ENCODE data around the genes LXN and B3GALNT1.

GRCh38 chr3:158336930-158337335, 227.0 kb downstream of the RSRC1 start:
- PRO-cap, 7 experiments: no peak in any of the 7 experiments
- RAMPAGE, long total RNA, 2 experiments: no peak in any of the 2 experiments

GRCh38 chr3:158672209-158673339, at the start of gene LXN:
LXN (minus strand) TSS chr3:158672648.
- PRO-cap, 7 experiments: peak in 7 of 7 experiments; most common plus-strand start chr3:158672609 (in 1); most common minus-strand start chr3:158672644 (in 5)
- RAMPAGE, long total RNA, 2 experiments: start-site peak on the minus strand in 2 of 2 experiments, at chr3:158672575-158672726 at its widest, 3,164 to 3,218 reads per replicate

DNA sequence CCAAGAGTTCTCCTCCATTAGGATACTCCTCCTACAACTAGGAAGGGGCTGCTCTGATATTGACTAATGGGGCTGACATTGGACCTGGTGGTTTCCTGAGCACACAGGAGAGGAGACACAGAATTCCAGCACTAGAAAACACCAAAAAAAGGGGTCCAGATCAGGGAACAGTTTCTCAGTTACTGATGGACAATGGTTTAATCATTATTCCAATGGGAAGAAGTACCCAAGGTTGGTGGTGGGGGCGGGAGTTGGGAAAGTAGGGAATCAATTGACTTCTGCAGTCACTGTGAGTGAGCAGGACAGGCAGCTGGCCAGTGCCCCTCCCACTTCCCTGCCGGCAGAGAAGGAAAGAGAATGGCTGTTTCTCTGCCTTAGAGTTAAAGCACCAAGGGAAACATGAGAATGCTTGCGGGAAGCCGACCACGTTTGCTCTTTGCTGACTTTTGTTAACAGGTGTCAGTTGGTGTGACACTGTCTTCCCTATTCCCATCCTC, 33.6 kb upstream of the MFSD1 start:
- PRO-cap, 7 experiments: no peak in any of the 7 experiments
- RAMPAGE, long total RNA, 2 experiments: no peak in any of the 2 experiments

GRCh38 chr3:159604196-159604395, 331.1 kb downstream of the IQCJ-SCHIP1 start:
- PRO-cap, 7 experiments: no peak in any of the 7 experiments
- RAMPAGE, long total RNA, 2 experiments: no peak in any of the 2 experiments

DNA sequence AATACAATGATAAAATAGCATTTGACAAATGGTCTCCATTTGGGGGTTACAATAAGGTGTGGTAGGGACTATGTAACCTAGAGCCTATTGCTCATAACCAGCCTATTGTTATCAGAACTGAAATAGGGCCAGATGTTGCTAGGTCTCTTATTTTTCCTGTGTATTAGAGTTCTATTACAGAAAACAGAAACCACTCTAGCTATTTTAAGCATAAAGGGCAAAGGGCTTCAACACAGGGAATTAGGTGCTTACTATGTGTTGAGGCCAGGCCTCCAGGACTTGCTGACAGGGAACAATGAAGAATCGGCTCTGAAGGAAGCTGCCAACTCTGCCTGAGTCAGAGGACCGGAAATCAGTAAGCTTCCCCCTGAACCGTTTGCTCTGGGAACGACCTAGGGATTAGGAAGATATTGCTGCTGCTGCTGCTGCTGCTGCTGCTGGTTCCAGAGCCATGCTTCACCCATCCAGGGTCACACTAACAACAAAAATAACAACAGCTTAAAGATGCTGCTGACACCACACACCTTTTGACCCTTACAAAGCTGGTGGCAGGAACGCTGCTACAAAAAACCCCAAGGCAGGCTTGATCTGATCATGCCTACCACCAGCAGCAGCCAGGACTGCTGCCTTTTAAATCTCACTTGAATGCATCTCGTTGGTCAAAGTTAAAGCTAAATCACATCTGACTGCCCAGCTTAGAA, 438.6 kb downstream of the IQCJ-SCHIP1 start:
- PRO-cap, 7 experiments: no peak in any of the 7 experiments
- RAMPAGE, long total RNA, 2 experiments: no peak in any of the 2 experiments

- PRO-cap, 7 experiments: no peak in any of the 7 experiments
- RAMPAGE, long total RNA, 2 experiments: no peak in any of the 2 experiments
Measured at GRCh38 chr3:159790131-159790511, 435.1 kb upstream of the C3orf80 start.

DNA sequence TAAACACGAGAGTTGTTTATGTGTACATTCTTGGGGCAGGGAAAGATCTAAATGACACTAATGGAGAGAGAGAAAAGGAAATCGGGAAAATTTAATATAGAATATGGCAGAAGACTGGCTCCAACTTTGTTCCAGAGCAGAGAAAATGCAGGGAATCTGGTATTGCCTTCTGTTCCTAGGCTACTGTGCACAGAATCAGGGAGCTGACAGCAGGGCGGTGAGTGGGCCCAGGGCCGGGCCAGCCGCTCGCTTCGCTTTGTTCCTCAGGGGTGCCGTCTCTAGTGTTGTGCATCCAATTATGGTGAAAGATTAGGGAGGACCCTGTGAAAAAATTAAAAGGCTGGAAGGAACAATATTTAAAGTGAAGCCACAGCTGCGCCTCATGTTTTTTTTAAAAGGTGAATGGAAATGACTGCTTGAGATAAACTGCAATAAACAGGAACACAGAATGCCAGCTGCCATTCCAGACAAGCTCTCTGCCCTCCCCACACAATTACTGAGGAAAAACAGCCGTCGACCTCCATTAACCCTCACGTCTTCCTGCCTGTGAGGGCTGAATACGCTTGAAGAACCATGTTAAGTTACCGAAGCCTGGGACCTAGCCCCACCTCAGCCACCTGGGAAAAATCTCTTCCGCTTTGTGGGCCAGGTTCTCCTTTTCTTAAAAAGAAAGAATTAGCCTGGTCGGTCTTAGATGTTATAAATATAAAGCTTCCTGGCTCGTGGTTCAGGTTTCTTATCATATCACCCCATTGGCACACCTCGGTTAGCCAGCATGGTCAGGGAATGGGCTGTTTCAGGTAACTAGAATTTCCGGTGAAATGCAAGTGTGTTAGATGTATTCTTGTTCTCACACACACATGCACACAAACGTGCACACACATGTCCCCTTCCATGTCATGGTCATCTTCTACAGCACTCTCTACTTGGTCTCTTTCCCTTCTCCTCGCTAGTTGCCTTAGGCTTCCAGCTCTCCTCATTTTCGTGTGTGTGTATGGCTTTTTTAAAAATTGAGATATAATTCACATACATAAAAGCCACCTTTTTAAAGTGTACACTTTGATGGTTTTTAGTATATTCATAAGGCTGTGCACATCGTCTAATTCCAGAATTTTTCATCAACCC, 368.4 kb upstream of the C3orf80 start:
- PRO-cap, 7 experiments: no peak in any of the 7 experiments
- RAMPAGE, long total RNA, 2 experiments: no peak in any of the 2 experiments

GRCh38 chr3:159881465-159882429, 343.5 kb upstream of the C3orf80 start:
- PRO-cap, 7 experiments: peak in 1 of 7 experiments; most common minus-strand start chr3:159881982 (in 1)
- RAMPAGE, long total RNA, 2 experiments: no peak in any of the 2 experiments

DNA sequence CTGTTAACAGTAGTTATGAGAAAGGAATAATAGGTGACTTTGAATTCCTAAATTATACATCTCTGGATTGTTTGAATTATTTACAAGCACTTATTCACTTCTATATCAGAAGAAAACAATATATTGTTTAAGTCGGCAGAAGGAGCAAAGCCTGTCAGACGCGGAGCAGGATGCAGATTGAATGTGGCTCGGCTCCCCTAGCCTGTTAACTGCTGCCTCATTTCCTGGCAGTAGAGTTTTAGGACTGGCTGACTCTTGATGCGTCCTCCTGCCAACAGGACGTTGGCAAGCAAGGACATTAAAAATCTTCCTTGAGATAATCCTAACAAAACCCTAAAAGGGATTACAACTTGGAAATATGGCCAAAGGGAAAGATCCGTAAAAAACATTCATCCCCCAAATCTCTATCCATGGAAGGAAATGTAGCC, 44.8 kb upstream of the C3orf80 start:
- PRO-cap, 7 experiments: peak in 1 of 7 experiments; most common minus-strand start position 214 of the sequence (in 1)
- RAMPAGE, long total RNA, 2 experiments: no peak in any of the 2 experiments

DNA sequence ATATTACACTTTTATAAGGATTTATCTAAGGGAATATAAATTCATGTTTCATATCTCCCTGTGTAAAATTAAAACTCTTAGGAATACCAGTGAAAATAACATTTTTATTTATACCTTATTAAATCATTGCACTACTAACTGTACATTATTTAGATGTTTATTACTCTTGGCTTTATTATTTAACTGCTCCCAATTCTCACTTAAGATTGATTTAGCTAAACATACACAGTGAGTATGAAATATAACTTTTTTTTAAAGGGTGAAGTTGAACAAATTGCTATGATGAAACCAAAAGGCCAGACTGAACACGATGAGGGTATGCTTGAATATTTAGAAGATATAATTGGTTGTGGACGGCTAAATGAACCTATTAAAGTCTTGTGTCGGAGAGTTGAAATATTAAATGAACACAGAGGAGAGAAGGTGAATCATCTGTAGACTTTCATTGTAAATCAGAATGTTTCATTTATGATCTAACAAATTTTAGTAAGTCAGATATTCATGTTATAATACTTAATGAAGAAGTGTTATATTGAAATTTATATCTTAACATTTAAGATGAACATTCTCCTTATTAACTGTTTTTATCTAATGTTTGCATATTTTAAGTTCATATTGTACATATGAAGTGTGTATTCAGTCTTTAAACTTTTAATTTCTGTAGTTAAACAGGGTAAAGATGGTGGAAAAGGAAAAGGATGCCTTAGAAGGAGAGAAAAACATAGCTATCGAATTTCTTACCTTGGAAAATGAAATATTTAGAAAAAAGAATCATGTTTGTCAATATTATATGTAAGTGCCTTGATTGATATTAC, 12.4 kb downstream of the SMC4 start:
- PRO-cap, 7 experiments: no peak in any of the 7 experiments
- RAMPAGE, long total RNA, 2 experiments: no peak in any of the 2 experiments

DNA sequence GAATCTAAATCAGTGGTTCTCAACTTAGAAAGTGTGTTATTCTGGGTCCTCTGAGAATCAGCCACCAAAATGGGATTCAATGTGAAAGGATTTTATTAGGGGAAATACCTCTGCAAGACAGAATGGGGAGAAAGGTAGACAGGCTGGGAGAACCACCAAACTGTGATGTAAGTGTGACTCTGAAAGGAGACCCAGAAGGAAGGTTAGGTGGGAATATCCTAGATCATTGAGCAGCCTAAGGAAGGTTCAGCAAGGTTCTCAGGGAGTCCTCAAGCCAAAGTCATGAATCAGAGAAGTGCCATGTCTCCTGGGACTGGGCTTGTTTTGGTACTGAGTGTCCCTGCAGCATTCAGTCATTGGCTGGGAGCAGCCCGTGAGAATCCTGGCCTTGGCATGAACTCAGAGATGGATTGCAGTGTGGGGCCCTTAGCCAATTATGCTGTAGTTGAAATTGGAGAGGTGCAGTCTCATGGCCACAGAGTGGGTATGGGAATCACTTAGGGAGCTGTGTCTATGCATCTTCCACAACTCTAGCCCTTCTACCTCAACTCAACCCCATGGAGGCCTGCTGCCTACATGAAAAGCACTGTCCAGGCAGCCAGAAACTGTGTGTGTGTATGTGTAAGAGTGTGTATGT, 17.0 kb upstream of the PPM1L start:
- PRO-cap, 7 experiments: peak in 1 of 7 experiments; most common plus-strand start position 476 of the sequence (in 1); most common minus-strand start position 284 of the sequence (in 1)
- RAMPAGE, long total RNA, 2 experiments: no peak in any of the 2 experiments

DNA sequence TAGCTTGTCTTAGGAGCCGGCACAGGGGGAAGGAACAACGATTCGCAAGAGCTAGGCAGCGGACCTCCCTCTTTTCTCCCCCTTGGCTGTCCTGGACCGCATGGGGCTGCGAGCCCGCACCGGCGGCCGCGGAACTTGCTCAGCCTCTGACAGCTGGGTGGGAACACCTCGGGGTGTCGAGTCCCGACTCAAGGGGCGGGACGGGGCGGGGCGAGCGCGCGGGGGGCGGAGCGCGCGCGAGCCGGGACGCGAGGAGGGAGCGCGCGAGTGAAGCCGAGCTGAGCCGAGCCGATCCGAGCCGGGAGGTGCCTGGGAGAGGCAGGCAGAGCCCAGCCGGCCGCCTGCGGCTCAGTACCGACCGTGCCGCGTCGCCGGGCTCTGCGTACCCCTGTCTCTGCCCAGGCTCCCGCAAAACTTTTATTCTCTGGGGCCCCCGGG, 708 bp upstream of the PPM1L start:
- PRO-cap, 7 experiments: peak in 7 of 7 experiments; most common plus-strand start position 303 of the sequence (in 4); most common minus-strand start position 148 of the sequence (in 7)
- RAMPAGE, long total RNA, 2 experiments: no peak in any of the 2 experiments

DNA sequence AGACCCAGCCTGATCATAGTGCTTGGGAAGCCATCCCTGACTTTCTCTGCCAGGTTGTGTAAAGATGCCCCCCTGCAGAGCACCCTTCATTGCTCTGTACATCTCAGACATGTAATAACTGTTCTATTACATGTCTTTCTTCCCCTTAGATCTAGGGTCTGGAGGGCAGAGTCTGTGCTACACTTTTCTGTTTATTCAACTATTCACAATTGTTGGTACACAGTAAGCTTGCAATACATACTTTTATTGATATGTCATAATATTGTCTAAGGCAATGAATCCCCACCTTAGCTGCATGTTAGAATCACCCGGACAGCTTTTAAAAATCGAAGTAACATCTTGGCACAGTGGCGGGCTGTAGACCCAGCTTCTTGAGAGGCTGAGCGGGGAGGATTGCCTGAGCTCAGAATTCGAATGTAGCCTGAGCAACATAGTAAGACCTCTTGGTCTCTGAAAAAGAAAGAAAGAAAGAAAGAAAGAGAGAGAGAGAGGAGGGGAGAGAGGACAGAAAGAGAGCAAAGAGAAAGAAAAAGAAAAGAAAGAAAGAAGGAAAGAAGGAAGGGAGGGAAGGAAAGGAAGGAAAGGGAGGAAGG, 50.4 kb downstream of the PPM1L start:
- PRO-cap, 7 experiments: no peak in any of the 7 experiments
- RAMPAGE, long total RNA, 2 experiments: no peak in any of the 2 experiments

DNA sequence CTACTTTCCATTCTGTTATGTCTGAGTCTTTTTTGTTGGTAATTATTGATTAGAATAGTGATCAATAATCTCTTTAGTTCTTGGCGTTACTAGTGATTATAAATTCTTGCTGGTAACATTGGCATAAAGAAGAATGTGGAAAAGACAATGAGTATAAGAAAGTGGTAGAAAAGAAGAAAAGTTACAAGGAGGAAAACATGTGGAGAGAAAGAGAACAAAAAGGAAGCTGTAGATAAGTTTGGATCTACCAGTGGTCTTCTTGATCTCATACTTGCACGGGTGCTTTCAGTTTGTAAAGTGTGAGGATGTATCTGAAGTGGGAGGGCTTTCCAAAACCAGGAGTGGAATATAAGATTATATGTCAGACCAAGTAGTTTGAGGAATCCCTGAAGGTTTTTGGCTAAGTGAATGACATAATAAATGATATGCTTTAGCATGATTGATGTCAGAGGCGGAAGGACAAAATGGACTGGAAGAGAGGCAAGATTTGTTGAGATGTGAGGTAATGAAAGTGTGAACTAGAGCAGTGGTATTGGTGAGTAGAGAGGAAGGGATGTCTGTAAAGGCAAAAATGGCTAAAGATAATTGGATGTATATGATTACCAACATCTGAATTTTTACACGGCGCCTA, 61.0 kb downstream of the PPM1L start:
- PRO-cap, 7 experiments: no peak in any of the 7 experiments
- RAMPAGE, long total RNA, 2 experiments: no peak in any of the 2 experiments

GRCh38 chr3:160837515-160838026, 81.5 kb downstream of the PPM1L start:
- PRO-cap, 7 experiments: no peak in any of the 7 experiments
- RAMPAGE, long total RNA, 2 experiments: no peak in any of the 2 experiments

DNA sequence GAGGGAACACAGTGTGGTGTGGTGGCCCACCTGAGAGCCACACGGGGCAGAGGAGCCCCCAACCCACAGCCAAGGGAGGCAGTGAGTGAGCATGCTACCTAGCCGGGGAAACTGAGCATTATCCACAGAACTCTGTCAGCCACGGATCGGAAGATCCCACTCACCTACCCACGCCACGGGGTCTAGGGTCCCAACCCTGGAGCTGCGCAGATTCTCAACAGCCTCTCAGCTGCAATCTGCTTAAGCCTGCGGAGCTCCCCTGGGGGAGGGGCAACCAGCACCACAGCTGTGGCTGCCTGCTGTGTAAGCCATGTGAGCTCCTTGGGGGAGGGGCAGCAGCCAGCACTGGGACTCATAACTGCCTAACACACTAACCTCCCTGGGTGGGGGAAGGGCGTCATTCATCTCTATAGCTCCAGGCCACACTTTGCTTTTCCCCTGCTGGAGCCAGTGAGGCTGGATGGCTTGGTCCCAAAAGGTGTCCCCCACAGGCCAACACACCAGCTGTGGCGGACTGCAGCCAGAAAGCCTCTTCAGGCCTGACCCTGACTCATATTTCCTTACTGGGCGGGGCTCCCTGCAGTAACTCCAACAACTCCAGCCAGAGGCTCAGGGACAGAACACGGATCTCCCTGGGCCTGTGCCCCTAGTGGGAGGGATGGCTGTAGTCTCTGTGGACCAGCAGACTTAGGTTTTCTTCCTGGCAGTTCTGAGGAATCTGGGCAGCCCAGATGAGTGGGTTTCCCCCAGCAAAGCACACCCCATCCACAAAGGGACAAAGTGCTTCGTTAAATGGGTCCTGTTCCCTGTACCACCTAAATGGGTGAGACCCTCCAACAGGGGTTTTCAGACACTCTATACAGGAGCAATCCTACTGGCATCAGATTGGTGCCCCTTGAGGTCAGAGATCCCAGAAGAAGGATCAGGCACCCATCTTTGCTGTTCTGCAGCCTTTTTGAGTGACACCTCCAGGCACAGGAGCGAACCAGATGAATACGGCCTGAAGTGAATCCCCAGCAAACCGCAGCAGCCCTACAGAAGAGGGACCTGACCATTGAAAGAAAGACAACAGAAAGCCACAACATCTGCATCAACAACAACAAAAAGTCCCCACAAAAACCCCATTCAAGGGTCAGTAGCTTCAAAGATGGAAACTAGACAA, 129.9 kb downstream of the PPM1L start:
- PRO-cap, 7 experiments: no peak in any of the 7 experiments
- RAMPAGE, long total RNA, 2 experiments: no peak in any of the 2 experiments

- PRO-cap, 7 experiments: no peak in any of the 7 experiments
- RAMPAGE, long total RNA, 2 experiments: no peak in any of the 2 experiments
Measured at GRCh38 chr3:160980258-160980710, 124.9 kb downstream of the B3GALNT1 start.

DNA sequence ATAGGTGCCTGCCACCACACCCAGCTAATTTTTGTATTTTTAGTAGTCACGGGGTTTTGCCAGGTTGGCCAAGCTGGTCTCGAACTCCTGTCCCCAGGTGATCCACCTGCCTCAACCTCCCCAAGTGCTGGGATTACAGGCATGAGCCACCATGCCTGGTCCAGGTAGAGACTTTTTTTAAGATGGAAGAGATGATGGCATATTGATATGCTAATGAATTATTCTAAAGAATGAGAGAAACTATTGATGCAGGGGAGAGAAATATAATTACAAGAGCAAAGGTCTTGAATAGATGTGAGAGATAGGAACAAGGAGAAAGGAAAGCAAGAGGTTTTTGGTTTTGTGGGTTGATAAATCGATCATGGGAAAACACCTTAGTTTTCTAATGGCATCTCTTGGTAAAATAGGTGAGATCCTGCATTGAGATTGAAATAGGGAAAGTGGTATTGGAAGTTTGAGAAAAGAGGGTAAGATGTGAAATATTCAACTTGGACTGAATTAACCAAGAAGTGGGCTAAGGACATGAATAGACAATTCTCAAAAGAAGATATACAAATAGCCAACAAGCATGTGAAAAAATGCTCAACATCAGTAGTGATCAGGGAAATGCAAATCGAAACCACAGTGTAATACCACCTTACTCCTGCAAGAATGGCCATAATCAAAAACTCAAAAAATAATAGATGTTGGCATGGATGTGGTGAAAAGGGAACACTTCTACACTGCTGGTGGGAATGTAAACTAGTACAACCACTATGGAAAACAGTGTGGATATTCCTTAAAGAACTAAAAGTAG, 109.5 kb downstream of the B3GALNT1 start:
- PRO-cap, 7 experiments: no peak in any of the 7 experiments
- RAMPAGE, long total RNA, 2 experiments: no peak in any of the 2 experiments

DNA sequence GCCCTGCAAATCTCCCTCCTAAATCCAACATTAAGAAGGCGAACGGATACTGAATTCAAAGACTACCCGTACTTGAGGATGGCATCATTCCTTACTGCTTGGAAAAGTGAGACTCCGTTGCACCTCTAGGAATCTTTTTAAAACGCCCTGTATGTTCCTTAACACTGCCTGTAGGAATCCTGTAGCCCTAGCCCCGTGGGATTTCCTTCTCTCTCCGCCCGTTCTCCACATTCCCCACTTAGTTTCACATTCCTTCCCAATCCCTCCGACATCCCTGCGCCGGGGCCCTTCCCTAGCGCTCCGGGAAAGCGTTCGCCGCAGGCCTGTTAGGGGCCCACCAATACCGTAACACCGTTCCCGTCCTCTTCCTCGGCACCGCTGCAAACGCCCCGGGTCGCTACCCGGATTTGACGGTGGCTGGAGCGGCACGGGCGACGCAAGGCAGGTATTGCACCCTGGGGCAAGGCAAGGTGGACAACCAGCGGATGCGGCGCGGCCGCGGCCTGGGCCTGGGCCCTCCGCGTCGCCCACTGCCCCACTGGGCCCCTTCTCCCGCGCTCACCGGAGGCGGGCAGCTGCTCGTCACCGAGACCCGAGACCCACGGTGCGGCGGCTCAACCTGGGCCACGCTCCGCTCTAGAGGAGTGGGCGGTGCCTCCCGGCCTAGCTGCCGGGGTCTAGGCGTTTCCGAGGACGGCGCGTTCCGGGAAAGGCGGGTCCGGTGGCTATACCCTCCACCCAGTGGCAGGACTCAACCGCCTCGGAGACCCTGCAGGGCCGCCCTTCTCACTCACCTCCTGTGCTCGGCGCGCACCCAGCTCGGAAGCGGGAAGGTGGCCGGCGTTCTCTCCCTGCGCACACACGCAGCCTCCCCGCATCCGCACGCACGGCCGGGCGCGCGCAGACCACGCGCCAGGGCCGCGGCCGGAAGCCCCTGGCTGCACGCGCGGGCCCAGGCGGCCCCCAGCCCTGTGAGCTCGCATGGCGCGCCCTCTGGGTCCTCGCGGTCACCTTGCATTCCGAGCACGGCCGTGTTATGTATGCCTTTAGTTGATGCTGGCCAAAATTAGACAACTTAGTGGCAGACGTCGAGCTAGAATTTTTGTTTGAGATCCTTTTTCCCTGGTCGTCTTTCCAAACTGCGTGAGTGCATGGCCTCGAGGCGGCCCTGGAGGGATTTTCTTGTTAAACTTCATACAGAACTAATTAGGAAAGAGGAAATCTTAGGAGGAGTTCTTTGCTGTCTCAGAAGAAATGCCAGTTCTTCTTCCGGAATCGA, at the start of gene B3GALNT1:
Gene B3GALNT1, minus strand, starts transcription at position 909 of the 1,279 bp plus-strand sequence.
- PRO-cap, 7 experiments: peak in 7 of 7 experiments; most common plus-strand start position 259 of the sequence (in 5); most common minus-strand start position 638 of the sequence (in 6)
- RAMPAGE, long total RNA, 2 experiments: no peak in any of the 2 experiments

DNA sequence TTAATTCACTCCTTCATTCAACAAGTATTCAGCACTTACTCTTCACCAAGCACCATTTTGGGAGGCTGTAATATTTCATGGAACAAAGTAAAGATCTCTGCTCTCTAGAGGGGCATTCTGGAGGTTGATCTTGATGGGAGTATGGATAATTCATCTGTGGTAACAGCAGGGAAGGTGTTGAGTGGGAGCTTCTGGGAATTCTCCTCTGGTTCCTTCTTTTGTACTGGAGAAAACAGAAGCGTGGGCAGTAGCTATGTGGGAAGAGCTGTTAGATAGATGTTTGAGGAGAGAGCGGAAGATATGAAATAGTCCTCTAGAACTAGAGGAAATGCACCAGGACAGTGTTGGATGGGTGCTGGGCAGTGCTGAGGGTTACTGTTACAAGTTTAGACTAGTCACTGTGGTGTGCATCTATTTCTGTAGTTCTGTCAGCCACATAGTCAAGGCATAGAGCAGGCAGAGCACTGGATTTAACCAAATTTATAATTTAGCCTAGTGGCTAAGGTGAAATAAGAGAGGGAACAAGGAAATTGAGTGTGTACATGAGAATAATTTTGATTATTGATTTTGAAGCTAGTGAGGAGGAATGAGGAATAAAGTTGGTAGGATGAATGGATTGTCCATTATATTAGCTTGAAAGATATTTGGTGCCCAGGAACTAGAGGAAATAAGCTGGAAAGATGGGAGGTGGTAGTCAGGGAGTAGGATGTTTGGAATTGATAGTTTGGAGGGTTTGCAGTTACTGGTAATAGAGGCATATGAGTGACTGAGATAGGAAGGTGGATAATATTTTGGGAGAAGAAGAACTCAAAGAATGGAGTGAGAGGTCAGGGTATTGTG, 9.7 kb downstream of the NMD3 start:
- PRO-cap, 7 experiments: no peak in any of the 7 experiments
- RAMPAGE, long total RNA, 2 experiments: no peak in any of the 2 experiments